Fibroblast of villous mesenchyme (primary cell): ENCODE measurements around a stretch of chr1.

- CAGE, long polyA plus RNA: no peak
Measured at GRCh38 chr1:115134870-115135527, 45.7 kb upstream of the TSPAN2 start.

DNA sequence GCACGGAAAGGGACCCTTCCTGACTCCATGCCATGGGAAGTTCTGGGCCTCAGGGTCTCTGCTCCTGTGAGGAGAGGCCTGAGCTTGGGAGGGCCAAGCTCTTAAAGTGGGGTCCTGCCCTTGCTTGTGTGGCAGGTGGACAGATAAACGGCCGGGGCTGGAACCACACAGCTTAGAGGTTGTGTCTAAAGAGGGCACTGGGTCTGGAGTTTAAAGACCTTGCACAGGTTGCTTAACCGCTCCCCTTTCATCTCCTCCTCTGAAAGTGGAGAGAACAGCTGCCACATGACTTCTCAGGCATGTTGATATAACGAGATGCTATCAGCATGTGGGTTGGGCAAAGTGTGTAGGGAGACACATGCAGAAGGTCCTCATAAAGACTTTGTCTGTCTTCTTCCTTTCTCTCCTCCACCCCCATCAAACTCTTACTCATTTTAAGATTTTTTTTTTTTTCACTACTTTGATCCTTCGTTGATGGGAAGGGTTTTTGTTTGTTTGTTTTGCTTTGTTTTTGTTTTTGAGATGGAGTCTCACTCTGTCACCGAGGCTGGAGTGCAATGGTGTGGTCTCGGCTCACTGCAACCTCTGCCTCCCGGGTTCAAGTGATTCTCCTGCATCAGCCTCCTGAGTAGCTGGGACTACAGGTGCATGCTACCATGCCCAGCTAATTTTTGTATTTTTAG, 57.2 kb downstream of the CASQ2 start:
- CAGE, long polyA plus RNA: no peak

DNA sequence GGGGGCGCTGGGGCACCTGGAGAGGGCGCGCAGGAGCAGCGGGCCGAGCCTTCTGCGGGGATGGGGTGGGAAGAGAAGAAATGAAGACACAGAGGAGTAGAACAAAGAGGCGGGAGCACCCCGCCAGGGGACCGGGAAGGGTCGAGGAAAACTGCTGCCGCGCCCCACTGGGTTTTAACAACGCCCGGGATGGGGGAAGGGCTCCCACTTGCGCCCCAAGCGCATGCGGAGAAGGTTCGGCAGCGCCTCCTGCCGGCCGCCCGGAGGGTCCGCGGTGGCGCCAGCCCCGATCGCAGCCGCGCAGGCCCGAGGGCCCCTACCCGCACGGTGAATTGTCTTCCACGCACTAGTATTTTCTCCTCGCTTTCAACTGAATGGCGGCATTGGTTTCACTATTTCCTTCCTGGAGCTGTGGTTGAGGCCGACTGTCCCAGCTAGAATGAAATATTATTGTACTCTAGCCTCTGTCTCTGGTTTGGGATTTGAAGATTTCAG, 57.1 kb downstream of the MAB21L3 start:
- CAGE, long polyA plus RNA: no peak

GRCh38 chr1:116211374-116211813, 100.2 kb downstream of the MAB21L3 start:
- CAGE, long polyA plus RNA: no peak

- CAGE, long polyA plus RNA: no peak
Measured at GRCh38 chr1:116242461-116243358, 130.3 kb upstream of the ATP1A1 start.

DNA sequence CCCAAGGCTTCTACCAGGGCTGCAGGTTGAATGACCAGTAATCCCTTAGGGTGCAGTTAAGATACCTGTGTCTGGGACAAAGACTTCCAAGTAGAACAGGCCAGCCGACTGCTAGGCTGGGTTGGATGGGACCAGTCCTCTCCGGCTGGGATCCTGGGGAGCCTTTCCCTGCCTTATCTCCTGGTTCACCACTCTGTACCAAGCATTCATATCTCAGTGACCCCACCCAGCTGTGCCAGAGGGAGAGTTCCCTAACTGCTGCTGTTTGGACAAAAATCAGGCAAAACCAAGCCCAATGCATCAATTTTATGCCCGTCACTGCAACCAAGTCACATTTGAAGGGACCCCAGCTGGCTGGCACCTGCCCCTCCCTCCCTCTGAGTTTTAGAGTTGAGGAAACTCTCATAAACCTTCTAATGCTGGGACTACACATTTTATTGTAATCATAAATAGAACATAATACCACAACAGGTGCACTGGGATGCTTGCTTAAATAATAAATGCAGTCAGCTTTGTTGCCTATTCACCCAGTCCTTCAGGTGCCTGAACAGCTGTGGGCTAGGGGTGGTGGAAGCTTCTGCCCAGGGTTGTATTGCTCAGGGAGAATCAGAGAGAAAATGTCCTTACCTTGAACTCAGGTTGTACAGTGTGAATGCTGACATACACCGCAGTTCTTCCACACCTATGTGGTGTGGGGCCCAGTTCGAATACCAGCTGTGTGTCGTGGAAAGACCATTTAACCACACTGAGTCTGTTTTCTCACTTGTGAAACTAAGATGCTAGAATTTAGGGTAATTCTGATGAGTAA, 115.9 kb upstream of the ATP1A1 start:
- CAGE, long polyA plus RNA: no peak

DNA sequence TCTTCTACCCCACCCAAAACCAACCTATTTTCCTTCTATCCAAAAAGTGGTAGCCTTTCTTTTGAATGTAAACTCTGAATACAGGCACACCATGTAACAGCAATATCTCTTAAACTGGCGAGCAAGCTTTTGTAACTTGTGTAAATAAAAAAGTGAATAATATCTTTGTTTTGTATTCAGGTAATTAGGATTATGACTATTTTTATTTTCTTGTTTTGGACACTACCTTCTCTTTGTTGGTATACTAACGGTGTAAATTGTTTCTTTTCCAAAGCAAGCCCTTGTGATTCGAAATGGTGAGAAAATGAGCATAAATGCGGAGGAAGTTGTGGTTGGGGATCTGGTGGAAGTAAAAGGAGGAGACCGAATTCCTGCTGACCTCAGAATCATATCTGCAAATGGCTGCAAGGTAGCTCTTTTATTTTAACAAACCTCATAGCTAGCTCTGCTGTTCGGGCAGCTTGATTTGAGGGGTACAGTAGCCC, 15.4 kb downstream of the ATP1A1 start:
- CAGE, long polyA plus RNA: no peak

DNA sequence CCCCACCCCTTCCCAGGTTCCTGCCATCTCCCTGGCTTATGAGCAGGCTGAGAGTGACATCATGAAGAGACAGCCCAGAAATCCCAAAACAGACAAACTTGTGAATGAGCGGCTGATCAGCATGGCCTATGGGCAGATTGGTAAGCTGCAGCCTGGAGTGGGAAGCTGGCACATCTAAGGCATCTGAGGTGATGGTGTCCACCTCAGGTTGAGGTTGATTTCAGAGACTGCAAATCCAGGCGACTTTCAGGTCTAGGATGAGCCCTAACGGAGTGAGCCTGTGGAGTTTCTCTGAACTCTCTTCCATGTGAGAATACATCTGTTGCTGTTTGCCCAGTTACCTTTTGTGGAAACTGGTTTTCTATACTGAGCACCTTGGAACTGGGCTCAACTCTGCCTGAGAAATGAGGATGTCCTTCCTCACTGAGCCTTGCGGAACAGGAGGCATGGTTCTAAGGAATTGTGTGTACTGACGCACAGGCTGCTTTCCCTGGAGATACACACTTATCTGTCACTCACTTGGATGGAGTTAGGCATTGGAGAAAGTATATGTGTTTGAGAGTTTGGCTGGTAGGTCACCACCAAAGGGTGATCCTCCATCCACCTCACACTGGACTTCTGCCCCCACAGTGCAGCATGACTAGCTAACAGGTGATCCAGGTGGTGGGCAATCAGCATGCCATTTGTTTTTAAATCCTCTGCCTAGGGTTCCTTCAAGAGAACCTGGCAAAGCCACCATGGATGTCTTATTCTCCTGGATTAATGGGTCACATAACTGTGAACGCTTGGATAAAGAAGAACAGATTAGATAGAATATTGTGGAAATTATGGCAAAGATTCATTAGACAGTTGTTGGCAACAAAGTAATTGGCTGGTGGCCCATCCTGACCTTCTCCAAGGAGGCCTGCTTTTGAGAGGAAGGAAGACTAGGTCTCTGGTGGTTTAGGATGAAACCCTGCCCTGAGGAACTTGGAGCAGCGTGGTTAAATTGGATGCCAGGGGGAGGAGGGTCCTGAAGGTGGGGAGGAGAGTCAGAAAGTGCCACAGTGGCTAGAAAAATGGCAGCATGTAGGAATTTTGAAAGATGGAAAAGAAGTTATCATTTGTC, 26.7 kb downstream of the ATP1A1 start:
- CAGE, long polyA plus RNA: no peak

DNA sequence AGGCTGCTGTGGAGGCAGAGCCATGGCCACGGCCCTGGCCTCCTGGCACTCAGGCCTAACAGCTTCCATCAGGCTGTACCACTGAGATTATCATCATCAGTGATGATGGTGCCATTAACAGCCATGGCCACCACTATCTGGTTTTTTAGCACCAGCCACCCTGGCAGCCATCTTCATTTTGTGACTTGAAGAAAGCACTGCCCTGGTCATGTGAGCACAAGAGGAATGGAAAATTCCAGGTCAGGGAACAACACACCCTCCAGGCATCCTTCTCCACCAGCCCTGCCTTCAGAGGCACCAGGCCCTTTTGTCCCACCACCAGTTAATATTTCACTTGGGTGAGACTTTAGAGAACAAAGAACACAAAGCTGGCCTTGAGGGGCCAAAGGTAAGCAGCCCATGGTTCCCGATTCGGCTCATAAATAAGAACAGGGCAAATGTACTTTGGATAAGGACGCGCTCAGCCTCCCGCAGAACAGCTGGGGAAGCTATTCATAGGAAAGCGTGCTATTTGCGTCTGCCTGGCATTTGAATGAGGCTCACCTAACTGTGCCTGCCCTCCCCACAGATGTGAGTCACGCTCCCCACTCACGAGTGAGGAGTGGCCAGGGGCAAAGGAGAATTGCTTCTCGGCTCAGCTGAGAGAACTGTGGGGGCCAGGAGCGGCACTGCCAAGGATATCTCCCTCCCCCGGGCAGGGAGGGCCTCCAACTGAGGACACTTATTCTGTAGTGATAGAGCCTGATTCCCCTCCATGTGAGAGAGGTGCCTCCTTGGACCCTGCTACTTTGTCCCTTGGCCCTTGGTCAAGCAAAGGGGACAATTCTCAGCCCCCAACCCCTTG, 95.6 kb downstream of the CD58 start:
- CAGE, long polyA plus RNA: no peak

DNA sequence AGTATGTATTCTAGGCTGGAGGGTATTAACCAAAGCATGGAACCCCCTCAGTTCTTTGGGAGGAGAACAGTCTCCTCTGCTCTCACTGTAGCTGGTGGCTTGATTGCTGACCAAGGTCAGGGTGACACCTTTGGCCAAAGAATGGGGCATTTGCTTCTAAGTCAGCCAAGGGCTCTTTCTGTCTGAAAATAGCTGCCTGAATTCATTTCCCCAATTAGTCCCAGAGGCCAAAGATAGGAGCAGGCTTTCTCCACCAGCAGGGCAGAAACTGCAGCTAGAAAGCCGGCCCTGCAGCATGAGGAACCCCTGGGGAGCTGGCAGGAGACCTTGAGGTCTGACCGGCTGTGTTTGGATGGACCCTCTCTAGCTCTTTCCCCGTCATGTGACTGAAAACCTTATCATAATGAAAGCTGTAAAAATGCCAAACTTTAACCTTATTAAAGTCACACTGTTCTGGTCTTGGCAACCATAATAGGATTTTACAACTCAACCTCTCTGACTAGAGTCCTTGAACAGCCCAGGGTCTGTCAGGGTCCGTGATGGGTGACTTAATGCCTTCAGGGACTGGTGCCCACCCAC, 93.4 kb downstream of the CD58 start:
- CAGE, long polyA plus RNA: no peak

DNA sequence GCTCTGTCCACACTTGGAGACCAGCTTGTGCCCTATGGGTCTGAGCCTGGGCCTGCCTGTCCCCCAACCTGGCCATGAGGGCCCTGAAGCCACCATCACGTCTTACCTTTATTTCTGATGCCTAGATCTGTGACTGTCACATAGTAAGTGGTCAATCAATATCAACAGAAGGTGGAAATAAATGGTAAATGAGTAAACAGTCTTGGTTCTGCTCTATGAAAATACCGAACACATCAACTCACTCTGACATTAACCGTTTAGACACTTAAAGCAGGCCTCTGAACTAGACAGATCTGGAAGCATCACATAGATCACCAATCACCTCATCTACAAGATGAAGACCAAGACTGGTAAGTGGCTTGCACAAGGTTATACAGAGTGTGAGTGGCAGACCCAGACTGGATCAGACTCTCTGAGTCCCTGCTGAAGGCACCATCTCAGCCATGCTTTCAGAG, 79.6 kb downstream of the CD58 start:
- CAGE, long polyA plus RNA: no peak

DNA sequence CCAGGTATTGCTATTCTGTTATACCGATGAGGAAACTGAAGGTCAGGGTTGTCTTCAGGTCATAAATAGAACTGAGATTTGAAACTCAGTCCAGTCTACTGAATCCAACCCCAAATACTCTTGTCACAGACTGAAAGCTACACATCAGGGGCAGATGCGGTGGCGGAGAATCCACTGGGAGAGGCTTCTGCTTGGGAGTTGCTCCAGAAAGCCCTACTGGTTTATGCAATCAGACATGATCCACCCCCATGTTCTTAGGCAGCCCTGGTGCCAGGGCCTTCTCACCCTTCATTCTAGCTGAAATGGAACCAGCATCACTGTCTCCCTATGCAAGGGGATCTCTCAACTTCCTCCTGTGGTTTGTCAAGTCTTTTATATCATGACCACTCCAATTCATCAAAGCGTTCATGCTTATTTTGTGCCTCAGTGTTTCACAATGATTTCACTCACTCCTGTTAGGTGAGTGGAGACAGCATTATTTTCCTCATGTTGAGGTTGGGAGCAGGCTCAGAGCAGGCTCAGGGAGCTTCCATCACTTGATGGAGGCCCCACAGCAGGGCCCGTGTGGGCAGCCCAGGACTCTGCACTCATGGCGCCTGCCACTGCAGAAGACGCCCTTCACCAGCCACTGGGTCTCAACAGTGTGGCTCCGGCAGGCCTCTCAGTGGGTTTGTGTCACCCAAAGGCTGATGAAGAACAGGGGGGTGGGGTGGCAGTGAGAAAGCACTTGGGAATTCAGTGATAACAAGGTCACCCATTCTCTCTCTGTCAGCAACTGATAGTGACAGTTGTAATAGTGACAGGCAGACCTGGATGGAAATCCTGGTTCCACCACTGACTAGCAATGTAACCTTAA, 67.2 kb downstream of the CD58 start:
- CAGE, long polyA plus RNA: no peak

DNA sequence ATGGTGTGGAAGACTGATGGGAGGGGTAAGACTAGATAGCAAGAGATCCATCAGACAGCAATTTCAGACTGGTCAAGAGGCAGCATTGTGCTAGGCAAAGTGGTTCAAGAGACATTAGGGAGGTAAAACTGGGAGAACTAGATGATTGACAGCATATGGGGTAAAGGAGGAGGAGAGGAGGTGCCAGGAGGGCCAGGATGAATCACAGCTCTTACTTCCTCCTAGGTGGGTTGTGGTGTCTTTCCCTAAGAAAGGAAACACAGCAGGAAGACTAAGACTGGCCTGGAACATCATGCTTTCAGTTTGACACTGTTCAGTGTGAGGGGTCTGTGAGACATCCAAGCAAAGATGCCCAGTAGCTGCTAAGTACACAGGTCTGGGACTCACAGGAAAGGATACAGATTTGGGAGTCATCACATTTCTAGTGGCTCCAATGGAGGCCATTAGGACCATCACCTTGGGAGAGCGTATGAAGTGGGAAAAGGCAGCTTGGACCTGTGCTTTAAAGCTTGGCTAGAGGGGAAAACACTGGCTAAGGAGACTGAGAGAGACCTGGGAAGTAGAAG, 17.4 kb downstream of the CD58 start:
- CAGE, long polyA plus RNA: no peak

DNA sequence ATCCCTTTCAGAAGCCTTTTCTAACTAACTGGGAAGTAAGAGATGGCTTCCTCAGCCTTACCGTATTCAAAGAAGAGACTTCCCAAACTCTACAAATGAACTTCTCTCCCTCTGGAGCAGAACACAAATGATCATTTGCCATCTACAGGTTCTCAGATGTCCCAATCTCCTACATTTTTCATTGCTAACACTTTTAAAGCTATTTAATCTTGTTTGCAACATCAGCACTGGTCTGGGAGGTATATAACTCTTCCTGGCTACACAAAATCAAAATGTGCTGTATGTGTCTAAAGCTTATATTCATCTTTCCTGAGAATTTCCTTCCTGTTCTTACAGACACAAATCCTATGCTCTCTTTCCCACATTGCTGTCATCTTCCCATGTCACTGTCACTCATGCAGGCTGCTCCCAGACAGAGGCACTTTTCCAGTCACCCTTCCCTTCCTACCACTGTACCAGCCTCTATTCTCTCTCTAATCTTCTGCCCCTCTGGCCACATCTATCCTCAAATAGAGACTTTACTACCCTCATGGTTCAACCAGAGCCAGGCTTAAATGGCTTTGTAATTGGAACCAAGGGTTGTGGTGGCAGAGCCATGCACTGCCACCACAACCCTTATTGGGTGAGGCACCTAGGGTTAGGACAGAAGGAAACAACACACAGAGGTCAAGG, 4.5 kb downstream of the IGSF3 start:
- CAGE, long polyA plus RNA: no peak

DNA sequence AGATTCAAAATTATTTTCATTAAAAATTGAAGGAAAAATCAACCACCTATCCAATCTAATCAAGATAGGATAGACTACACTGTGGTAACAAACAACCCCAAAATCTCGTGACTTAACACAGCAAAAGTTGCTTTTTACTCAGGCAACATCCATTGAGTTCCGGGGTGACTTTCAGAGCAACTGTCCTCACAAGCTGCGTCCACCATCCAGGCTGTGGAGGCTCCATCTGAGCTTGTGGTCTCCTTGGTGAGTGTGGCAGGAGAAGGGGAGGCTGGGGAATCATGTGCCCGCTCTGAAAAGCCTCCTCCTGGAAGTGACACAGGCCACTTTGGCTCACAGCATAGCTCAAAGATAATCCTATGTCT, 52.4 kb downstream of the CD2 start:
- CAGE, long polyA plus RNA: no peak

DNA sequence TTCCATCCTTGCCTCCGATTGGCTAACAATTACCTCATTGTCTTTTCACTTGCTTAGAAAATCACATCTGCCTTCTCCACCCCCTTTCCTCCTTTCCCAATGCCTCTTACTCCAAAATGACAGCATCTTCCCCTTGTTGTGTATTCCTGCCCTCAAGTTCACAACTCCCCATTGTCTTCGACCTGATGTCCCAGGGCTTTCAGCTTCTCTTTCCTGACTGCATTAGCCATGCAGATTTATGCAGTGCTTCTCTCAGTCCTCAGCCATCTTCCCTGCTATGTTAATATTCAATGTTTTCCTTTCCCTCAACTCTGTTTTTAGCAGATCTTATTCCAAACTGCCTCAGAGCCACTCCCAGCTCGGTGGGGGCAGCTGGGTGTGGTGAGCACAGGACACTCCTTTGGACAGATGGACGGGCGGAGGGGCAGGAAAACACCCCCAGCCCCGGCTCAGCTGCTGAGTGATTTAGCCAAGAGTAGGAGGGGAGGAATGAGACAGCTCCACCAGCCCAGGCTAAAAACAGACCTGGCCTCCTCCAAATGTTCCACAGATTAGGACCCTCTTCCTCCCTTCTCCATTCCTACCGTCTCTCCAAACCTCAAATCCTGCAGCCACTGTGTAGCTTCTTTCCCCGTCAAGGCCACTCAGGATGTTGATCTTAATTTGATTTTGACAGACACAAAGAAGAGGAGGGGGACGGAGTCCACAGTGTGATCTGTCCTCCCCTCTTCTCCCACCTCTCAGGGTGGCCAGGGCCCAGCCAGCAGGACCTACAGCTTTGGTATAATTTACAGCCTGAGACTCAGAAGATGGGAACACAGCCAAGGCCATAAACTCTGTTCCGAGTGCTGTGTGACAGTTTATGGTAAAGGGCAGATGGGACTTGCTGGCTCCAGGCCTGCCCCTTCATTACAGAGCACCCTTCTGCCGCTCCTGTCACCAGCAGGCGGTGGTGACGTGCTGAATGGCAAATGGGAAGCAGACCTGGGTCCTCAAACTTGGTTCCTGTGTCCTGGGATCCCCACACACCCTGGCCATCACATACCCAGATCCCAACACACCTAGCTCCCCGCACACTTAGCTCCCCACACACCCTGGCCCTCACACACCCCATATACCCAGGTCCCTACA, 71.3 kb downstream of the CD2 start:
- CAGE, long polyA plus RNA: no peak

DNA sequence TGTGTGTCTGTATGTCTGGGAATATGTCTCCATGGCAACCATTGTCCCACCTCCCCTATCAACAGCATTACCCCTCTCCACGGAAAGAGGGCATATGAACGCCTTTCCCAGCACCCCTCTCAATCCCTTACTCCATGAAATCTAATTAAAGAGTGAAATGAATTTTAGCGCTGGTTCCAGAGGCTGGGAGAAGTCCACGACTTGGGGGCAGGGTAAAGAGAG, 31.5 kb upstream of the PTGFRN start:
- CAGE, long polyA plus RNA: no peak

DNA sequence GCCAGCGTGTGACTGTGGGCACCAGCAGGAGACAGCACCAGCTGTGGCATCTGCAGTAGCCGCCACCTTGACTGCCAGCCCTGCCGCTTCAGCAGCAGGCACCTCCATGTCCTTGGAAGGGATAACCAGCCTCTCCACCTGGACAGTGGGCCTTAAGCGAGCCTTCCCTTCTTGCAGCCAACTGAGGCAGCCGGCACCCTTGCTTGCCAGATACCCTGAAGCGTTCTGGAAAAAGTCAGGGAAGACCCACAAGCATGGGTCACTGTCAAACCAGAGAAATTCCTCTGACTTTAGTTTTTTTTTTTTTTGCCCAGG, 30.2 kb upstream of the PTGFRN start:
- CAGE, long polyA plus RNA: no peak

DNA sequence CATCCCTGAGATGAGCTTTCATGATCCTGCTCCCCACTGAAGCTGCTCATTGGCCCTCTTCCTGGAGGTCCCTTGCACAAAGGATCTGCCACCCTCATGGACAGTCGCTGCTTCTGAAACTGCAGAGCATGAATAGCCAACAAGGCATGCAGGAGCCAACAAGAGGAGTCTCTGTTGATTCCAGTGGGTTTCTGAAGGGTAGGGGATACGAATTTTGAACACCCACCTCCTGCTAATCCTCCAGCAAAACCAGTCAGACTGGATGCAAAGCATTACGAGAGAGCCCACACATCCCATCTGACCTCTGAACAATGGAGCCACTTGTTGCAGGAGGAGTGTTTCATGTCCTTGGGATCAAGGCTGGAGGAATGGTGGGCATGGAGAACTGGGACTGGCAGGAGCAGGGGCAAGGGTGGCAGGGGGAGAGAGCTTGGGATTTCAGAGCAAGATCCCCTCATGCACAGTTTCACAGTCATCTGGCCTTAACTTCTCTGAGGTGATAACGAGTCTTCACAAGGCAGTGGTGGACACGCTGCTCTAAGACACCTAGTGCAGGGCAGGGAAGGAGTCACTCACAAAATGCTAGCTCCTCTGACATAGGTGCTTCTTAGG, 1.6 kb downstream of the VTCN1 start:
- CAGE, long polyA plus RNA: no peak

DNA sequence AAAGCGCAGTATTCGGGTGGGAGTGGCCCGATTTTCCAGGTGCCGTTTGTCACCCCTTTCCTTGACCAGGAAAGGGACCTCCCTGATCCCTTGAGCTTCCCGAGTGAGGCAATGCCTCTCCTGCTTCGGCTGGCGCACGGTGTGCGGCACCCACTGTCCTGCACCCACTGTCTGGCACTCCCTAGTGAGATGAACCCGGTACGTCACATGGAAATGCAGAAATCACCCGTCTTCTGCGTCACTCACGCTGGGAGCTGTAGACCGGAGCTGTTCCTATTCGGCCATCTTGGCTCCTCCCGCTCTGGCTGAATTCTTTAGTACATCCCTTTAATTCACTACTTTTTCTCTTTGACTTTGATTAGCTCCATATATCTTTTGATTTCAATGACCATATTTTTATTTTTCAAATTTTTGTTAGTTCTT, 8.8 kb upstream of the MAN1A2 start:
- CAGE, long polyA plus RNA: no peak